SJSA1 (cell line): Measurements from ENCODE around the genes OR7A5 and OR1I1.

DNA sequence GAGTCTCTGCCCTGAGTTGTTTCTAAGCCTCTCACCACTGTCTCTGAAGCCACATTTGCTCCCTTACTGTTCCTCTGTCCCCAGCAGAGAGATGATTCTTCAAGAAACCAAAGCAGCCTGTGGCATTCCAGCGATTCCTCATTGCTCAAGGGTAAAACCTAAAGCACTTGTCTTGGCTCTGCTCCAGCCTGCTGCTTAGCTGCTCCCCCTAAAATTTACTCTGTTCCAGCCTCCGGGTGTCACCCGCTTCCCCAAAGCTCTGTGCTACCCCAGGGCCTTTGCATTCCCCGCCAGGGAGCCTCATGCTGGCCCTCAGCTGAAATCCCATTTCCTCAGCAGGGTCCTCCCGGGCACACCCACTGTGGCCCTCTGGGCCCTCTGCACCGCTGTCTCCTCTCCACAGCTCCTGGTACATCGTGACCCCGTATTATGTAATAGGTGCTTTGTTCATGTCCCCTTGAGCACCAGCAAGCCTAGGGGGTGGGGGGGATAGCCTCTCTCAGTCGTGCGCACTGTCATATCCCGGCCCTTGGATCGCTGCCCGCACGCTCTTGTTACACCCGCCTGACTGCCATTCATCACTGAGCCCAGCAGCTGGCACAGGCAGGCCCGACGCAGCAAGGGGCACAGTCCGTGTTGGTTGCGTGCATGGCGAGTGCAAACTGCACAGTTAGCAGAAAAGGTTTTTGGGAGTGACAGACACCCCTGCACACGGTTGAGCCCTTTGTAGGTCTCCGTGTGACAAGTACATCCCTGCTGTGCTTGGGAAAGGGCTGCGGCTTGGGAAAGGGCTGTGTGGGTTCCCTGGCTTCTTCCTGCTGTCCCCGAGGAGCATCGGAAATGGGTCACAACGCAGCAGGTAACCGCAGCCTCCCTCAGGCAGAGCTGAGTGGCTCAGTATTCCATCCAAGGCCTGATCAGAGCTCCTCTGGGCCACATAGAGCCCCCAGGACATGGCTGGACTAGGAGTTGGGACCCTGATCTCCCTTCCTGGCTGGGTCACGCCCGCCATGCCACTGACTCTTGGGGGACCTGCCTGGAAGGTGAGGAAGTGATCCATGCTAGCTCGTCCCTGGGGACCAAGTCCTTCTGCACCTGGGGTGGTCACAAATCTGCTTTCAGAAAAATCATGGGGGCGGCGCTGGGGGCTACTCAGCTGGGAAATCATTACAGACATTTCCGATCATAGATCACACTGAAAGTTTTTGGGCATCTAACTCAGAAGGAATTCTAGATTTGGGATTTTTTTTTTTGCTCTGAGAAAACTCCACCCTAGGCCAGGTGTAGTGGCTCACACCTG lies 16.1 kb downstream of the TECR start:
- RAMPAGE, long total RNA, result no peak

GRCh38 chr19:14558747-14559185 lies 13.1 kb downstream of the NDUFB7 start:
- RAMPAGE, long total RNA, result no peak

DNA sequence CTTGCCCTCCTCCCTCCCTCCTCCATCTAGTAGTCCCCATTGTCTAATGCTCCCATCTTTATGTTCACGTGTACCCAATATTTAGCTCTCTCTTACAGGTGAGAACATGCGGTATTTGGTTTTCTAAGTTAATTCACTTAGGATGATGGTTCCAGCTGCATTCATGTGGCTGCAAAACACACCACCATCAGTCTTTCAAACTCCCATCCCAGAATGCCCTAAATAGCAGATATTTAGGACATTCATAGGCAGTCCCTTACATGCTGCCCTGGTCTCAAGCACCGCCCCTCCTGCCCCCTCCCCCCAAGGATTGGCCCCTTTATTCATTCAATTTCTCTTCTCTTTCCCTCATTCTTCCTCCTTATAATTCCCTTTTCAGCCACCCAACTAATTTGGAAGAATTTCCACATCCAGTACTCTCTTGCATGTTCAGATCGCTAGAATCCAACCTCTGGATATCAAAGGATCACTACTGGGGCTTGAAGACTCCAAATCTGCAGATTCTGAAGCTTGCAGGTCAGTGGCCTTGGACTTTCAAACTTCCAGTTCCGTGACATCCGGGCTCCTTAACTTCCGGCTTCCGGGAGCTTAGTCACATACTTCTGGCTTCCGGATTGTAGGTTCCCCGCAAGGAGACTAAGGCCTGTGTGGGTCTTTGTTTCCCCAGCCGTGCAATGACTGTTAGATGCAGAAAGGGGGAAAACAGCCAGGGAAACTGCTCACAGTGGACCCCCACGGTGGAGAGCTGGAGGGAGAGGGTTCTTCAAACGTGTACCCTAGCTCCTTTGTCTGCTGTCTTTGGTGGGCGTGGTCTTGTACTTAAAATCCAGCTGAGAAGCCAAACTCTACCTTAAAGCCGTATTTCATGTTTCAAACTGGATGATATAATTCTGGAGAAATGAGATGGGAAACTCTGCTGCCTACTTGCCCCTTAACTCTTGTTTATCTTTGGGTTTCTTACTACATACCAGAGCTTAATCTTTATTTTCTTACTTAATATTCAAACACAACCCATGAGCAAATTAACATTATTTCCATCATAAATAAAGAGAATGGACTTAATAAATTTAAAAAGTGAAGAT lies 41.3 kb downstream of the ZNF333 start:
- RAMPAGE, long total RNA, result no peak

- RAMPAGE, long total RNA, result no peak
These were observed 37.4 kb downstream of the ADGRE2 start for GRCh38 chr19:14740764-14741502.

DNA sequence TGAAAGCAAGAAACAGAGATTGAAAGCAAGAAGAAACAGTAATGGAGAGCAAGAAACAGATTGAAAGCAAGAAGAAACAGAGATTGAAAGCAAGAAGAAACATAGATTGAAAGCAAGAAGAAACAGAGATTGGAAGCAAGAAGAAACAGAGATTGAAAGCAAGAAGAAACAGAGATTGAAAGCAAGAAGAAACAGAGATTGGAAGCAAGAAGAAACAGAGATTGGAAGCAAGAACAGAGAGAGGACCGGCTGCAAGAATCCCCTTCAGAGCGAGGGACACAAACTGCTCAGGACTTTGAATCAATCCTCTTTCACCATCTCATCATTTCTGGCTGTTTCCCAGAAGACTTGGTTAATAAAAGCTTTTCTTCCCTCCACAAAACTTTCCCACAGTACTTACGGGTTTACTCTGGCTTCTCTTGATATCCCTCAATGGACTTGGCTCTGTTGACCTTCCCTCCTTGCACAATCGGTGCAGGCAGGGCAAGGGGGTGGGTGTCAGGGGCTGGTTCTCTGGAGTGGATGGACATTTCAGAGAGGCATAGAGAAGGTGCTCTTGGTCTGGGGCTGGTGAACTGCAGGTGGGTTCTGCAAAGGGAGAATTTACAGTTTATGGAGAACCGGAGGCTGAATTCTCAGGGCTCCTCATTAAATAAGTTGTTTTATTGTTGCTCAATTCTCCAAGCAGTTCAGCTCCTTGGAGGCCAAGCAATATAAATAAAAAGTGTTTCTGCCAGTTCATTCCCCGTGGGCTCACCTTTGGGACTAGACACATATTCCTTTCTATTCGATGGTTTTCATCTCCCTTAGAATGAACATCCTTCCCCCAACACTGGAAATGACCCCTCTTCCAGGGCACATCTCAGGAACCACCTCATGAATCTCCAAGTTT lies 25.3 kb downstream of the OR7A5 start:
- RAMPAGE, long total RNA, result no peak

GRCh38 chr19:14835023-14835684 lies at the start of gene OR7A5:
Gene OR7A5, minus strand, starts transcription at chr19:14835185.
- RAMPAGE, long total RNA, result no peak

DNA sequence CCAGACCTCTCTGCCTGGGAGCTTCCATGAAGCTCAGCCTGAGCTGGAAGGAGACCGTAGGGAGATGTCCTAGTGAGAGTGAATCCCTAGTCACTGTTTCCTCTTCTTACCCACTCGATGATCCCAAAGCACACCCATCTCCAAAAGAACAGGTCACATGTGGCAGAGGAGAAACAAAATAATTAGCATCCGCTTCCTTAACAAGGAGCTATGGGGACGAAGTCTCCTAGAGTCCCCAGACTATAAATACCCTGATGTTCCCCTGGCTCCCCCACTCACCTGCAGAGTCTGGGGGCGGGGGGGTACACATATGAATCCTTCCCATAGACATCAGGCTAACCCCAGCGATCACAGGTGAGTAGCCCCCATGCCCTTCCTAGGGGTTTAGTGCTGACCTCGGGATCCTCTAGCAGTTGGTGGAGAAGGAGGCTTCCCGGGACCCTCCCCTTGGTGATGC lies at the start of gene OR1I1:
Gene OR1I1, plus strand, starts transcription at position 289 of the 457 bp plus-strand sequence.
- RAMPAGE, long total RNA, result no peak

- RAMPAGE, long total RNA, result no peak
These were observed 11.4 kb downstream of the EPHX3 start for GRCh38 chr19:15220865-15221294.

DNA sequence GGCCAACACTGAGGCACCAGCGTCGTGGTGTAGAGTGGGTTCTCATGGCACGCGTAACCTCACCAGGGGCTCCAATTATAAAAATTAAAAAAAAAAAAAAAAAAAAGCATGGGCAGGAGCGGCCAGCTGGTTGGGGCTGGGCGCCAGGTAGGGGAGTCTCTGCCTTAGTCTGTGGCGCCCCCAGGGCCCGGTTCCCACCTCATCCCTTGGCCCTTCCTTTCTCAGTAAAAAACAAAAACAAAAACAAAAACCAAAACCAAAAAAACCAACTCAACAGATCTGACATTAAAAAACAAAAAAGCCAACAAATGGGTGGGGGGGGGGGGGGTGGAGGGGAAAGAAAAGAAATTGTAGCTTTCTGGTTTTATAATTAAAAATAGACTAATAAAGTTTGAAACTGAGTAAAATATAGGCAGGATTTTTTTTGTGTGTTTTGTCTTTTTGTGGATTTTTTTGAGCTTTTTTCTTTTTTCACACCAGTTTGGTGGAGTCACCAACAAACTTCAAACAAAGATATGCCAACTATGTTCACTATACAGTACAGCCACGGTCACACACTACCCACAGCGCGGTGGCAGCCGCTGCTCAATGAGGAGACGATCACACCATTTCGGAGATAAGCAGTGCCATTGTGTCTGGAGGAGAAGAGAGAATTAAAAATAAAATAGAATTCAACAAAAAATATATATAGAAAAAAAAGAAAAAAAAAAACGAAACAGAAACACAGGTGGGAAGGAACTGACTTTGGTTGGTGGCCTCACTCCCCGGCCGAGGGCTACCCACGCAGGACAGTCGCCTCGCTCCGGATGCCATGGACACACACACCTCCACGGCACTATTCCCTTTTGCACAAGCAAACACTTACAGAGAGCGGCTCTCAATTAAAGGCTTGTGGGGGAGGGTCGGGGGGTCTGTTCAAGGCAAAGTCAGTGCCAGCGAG lies 5.0 kb upstream of the EPHX3 start:
- RAMPAGE, long total RNA, result no peak

DNA sequence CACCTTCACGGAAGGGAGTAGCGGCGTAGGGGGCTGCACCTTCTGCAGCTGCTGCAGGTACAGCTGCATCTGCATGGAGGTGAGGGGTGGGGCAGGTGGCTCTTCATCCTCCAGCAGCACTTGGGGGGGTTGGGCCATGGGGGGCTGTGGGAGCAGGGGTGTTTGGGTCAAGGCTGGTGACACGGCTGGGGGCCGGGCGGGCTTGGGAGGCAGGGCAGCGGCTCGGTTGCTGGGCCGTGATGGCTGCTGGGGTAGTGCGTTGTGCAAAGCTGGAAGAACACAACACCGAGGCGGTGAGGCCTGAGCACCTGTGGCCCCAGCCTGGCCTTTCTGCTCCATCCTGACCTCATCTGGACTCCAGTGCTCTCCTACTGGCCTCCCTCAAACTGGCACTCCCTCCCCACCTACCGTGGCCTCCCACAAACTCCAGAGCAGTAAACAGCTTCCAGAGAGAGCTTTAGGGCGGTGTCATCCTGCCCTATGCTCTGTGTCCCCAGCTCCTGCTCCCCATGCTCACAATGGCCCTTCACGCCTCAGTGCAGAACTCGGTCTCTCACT lies 11.1 kb upstream of the EPHX3 start:
- RAMPAGE, long total RNA, result no peak

DNA sequence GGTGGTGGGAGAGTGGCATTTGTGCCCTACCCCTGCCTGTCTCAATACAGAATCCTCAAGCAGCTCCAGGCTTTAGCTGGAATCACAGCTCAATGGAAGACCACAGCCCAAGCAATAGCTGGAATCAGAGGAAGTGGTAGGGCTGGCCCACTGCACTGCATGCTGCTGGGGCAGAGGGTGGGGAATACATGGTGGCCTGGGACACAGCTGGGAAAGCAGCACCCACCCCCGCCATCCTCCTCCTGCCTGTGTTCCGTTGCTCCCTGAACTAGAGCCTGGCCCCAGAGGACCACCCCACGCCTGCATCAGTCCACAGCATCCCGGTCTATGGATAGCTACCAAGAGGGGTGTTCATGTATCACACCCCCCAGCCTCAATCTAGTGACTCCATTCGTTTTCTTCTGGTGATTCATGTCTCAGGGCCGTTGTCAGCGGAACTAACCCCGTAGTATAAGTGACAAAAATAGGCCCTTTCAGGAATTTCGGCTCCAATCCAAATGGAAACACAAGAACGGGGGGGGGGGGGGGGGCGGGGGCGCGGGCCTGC lies 18.8 kb upstream of the EPHX3 start:
- RAMPAGE, long total RNA, result no peak

- RAMPAGE, long total RNA, result no peak
These were observed 27.3 kb upstream of the EPHX3 start for GRCh38 chr19:15259556-15259910.

DNA sequence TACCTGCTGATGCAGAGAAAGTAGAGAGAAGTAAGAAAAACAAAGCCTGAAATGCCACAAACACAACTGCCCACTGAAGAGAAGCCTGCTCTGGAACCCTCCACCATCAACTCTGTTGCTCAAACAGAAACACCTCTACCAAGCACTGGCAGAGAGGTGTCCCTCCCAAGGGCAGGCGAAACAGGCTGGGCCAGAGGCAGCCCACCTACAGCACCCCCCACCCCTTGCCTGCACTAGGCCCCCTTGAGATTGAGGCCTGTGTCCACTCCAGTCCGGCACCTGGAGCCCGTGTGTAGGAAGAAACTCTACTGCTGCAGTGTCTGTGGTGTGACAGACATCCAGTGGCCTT lies 28.1 kb upstream of the EPHX3 start:
- RAMPAGE, long total RNA, result no peak

- RAMPAGE, long total RNA, result no peak
These were observed 49.1 kb upstream of the EPHX3 start for GRCh38 chr19:15281300-15281858.

DNA sequence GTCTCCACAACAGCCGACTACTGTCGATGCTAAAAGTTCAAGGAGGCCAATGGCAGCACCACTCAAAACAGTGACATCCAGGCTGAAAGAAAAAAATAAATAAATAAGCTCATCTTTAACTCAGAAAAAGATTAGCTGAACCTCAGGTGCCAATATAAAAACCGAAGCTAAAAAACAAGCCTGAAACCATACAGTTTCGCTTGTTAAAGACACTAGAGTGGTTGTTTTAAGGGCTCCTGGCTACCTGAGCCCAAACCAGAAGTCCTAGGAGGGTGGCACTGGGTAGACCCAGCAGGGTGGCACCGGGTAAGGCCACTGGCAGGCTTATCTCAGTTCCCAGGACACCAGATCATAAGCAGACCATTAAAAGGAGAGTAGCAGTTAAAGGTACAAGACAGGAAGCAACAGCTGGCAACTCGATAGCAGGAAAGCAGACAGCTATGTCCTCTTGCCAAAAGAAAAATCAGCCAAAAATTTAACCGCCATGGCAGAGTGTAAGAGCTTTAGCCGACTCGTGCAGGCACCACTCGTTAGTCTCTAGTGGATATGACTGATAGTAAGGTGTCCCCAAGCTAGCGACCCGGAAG lies 39.2 kb downstream of the BRD4 start:
- RAMPAGE, long total RNA, result no peak

- RAMPAGE, long total RNA, result no peak
These were observed 38.0 kb downstream of the BRD4 start for GRCh38 chr19:15294056-15294992.

- RAMPAGE, long total RNA, result no peak
These were observed 14.0 kb downstream of the BRD4 start for GRCh38 chr19:15318306-15318815.

- RAMPAGE, long total RNA, result no peak
These were observed 7.6 kb downstream of the AKAP8 start for GRCh38 chr19:15371761-15372611.

DNA sequence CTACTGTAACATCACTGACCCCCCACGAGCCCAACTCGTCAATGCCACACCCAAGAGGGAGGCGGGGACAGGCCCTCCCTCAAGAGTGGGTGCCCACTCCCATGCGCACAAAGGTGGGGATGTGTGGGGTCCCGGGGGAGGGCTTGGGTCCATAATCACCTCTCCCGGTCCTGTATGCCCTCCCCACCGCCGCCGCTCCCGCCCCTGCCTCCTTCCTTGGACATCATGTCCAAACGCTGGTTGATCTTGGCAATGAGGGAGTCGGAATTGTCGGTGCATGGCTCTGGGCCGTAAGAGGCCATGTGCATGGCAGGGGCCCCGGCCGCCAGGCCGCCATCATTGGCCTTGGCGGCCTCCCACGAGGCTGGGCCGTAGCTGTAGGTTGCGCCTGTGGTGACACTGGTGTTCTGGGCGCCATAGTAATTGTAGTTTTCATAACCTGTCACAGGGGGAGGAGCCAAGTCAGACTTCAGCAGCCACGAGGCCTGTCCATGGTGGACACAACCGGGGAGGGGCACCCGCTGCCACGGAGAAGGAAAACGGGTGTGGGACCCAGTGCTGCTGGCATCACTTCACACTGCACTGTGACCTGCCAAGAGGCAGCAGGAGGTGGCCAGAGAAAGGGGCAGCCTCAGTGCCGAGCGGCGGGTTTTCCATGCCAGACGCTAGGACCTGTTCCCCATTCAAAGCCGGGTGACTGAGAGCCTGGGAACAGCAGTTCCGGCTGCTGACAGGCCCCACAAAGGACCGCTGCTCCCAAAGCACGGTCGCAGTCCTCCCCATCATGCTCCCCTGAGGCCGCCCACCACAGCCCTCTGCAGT lies 5.7 kb downstream of the AKAP8 start:
- RAMPAGE, long total RNA, result no peak

- RAMPAGE, long total RNA, result no peak
These were observed 17.8 kb downstream of the AKAP8L start for GRCh38 chr19:15400861-15401613.